LUHMES (cell line): ENCODE measurements around the gene CLVS2.

GRCh38 chr6:119248039-119248585 lies 101.4 kb downstream of the MAN1A1 start:
- PRO-cap = no peak

DNA sequence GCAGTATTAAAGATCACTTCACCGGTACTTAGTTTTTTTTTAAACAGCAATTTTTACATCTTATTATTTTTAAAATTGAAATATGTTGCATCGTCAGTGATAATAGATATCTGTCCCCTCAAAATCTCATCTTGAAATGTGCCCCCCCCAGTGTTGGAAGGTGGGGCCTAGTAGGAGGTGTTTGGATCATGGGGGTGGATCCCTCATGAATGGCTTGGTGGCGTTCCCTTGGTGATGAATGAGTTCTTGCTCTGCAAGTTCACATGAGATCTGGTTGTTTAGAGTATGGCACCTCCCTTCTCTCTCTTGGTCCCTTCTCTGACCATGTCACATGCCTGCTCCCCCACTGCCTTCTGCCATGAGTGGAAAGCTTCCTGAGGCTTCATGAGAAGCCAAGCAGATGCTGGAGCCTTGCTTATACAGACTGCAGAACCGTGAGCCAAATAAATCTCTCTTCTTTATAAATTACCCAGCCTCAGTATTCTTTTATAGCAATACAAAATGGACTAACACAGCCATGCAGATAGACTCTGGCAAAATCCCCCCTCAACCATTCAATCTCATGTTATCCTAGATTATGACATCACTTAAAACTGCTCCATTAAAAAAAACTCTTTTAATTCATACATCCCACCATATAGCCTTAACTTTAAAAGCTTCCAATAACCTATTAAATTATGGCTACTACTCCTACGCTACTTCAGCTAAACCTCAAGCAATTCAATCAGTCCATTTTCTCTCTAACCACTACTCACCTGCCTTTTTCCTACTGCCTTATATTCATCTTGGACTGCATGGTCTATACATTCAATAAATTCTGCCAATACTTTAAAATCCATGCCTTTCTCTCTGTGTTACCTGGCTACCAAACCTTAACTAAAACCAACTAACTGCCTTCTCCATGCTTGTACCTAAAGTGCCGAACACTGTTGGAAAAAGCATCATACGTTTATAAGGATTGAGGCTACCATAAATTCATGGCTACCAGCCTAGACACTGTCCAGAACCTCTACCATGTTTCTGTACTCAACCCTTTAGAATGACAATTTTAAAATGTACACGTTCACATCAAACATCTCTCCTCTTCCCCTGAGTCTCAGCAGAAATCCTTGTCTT lies 70.7 kb downstream of the MAN1A1 start:
- PRO-cap = no peak

GRCh38 chr6:119286497-119287209 lies 62.9 kb downstream of the MAN1A1 start:
- PRO-cap = no peak

- PRO-cap = no peak
Observed at GRCh38 chr6:119297760-119297959, 51.9 kb downstream of the MAN1A1 start.

GRCh38 chr6:119312847-119313562 lies 36.6 kb downstream of the MAN1A1 start:
- PRO-cap = no peak

DNA sequence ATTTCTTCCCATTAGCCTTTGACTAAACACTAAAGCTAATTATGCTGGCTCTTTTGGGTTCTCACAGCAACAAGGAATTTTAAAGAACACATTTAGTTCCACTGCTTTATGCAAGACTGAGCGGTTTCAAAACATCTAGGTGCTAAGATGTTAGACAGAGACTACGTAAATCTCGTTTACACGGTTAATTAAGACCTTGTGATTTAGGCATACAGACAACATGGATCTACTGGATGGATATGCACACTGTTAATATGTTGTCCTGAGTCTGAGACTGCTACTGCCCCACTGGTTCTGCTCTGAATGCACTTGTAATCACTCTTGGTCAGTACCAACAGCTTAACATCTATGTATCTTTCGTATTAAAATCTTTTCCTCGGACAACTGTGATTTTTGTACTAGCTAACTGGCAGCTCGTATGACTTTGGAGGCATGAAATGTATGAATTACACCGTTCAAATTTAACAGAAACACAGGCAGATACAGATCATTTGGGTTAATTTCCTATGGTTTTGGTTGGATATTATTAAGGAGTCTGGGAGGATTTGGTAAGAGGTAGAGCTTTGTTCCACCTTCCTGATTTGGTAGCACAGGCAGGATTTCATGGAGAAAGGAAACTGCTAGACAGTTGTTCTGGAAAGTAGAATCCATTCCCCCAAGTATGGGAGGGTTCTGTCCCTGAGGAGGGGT lies 3.0 kb downstream of the MAN1A1 start:
- PRO-cap = no peak

DNA sequence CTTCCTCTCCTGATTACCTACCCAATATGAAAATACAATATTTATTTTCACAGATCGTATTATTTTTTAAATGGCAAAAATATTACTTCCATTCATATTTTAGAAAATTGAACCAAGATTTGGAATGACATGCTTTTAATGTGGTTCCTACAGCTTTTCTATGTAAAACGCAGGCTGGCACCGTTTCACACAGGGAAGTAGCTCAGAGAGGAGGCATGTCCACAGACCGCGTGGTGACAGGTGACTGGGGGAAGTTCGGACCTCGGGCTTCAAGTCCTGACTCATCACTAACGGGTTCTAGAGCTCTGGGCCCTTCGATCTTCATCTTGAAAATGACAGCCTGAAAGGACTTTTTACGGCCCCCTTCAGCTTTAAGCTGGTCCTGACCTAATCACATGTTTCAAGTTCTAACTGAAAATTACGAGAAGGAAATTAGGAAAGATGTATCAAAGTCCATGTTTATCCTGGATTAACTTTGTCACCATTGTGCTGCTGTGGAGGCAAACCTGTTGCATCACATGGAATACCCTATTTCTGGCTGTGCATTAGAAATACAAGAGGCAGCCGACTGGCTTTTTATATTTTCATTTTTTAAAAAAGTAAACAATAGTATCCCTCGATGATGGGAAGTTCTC lies 2.1 kb downstream of the MAN1A1 start:
- PRO-cap = no peak

DNA sequence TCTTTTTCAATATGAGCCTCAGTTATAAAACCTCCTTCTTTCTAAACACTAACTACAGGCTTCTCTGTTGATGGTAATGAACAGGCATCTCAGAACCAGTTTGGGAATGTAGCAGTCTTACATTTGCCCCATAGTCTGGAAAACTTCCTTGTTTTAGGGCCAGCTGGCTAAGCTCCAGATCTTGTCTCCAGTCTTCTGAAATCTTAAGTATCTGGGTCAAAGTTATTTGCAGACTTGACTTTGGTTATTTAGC lies 97.0 kb upstream of the MAN1A1 start:
- PRO-cap = no peak

GRCh38 chr6:119493779-119494509 lies 144.4 kb upstream of the MAN1A1 start:
- PRO-cap = no peak

GRCh38 chr6:121439470-121439903 lies 4.0 kb downstream of the GJA1 start:
- PRO-cap = no peak

DNA sequence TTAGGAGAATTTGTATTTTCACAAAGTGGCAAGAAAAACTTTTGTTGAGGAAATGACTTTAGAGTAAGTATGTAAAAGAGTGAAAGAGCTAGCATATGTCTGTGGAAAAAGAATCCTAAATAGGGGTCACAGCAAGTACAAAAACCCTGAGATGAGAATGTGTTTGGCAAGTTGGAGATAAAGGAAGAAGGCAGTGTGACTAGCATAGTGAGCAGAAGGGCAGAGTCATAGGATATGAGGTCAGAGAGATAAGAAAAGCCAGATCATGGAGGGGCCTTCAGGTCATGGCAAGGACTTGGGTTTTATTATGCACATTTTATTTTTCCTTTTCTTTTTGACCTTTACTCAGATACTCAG lies 138.0 kb downstream of the GJA1 start:
- PRO-cap = no peak

GRCh38 chr6:122008310-122008827 lies 391.1 kb upstream of the HSF2 start:
- PRO-cap = no peak

DNA sequence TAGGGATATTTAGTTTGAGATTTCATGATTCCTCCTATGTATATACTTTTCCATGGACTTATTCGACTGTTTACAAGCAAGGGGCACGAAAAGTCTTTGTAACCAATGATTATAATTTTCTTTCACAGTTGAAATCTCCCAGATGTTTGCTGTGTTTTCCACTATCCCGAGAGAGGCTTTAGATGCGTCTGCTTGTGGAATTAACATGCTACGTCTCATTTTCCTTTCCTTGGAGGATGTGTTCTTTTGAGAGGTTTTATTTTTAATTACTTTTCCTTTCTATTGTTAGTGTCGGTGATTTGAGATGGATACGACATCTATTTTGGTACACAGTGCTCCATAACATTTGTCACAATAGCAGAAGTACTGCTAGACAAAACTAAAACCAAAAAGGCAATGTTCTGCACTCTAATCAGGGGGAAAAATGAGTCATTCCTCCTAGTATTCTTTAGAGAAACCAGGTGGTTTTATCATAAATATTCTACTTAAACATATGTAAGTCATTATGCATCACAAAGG lies 356.2 kb upstream of the HSF2 start:
- PRO-cap = no peak

DNA sequence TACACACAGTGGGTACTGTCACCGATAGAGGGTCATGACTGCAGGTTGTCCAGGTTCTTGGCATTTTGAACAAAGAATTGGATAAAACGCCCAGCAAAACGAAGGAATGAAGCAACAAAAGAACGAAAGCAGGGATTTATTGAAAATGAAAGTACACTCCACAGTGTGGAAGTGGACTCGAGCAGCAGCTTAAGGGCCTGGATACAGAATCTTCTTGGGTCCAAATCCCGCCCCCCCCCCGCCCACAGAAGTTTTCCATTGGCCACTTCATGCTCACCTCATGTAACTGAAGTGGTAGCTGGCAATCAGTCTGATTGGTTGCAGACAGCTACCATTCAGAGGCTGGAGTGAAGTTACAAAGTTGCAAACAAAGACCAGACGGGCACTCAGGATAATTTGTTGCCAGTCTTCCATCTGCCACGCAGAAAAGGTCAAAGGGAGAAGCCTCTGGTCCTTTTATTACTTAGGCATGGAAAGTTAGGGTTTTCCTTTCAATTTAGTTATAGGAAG lies 25.9 kb upstream of the FABP7 start:
- PRO-cap = no peak

DNA sequence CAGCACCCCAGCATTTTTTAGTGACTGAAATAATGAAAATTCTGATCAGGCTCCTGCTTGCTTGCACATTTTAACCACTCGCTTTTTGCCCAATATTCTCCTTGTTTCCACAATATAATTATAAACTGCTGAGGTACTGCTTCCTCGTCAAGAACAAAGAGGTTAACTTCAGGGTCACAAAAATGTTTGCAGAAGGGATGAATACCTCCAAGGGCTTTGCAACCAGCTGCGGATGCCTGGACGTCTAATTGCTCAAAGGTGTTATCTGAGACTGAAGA lies 506 bp upstream of the SMPDL3A start:
- PRO-cap = no peak

DNA sequence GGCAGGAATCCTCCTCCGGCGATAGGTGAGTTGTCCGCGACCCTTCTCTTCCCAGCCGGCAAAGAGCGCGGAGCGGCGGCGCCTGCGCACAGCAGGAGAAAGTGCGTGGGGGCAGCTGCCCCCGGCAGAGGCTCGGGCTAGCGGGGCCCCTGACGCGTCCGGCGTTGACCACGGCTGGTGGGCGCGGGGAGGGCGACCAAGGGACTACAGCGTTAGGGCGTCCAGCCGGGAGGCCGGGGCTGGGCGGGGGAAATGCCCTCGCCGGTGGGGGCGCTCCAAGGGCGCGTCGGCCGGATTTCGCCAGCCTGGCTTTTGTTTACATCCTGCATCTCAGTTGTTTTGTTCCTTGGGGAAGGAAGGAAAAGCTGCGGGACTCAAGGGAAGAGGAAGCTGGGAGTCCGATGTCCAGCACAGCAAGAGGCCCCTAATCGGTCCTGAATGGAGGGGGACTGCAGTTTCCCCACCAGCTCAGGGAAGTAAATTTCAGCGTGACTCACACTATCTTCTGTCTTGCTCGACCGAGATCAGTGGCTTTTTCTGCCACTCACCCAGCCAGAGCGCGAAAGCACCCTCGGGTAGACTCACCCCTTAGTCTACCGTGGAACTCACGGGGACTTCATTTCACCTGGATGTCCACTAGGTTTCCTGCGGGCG lies 503 bp downstream of the SMPDL3A start:
- PRO-cap = bidirectional peak, plus-strand start at position 126 of the sequence, minus-strand start at position 68 of the sequence

DNA sequence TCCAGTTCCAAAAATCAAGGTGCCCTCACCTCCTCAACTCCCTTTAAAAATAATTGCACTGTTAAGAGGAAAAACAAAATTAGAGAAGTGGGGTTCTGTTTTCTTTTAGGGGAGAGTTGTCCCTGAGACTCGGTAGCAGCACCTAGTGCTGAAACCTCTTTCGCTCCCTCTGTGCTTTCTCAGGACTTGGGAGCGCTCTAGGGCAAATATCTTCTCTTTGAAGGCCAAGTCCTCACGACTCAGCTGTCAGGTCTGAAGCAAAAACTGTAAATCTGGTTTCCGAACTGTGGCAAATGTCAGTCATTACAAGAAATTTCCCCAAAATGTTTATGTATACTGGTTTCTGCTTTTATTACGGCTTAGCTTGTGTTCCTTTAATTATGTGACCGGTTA lies 1.3 kb downstream of the SMPDL3A start:
- PRO-cap = unidirectional peak, minus-strand start at position 174 of the sequence

GRCh38 chr6:122995681-122996910 lies at the start of gene CLVS2:
CLVS2 (plus strand) TSS chr6:122996235.
- PRO-cap = no peak

- PRO-cap = no peak
Observed at GRCh38 chr6:123570732-123571231, 66.0 kb downstream of the TRDN start.

DNA sequence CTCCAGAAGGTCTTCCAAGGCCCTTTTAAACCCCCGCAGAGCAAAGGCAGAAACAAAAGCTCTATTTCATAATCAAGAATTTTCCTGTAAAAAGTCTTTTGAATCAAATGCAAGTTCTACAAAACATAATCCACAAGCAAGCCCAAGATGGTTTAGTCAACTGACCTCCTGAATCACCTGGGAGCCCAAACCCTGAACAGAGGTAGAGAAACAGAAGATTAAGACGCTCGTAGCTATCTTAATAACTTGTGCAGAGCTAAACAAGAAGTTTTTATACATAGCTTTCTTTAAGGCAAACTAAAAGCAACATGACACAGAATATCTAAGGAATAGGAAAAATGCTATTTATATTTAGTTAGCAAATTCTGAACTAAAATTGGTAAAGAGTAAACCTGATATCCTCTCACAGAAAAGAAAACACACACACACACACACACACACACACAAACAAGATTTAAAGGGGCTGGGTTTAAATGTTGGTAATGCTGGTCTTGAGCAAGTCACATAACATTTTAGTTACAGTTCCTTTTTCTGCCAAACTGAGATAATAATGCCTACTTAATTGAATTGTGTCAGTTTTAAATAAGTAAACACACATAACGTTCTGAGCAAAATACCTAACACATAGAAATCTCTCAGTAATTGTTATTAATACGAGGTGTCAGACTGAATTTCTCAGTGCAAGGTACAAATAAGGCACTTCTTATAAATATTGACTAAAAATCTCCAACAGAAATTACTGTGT lies 1.7 kb downstream of the TRDN start:
- PRO-cap = no peak